ENCODE data around the genes MAGEA8 and HSFX4.

DNA sequence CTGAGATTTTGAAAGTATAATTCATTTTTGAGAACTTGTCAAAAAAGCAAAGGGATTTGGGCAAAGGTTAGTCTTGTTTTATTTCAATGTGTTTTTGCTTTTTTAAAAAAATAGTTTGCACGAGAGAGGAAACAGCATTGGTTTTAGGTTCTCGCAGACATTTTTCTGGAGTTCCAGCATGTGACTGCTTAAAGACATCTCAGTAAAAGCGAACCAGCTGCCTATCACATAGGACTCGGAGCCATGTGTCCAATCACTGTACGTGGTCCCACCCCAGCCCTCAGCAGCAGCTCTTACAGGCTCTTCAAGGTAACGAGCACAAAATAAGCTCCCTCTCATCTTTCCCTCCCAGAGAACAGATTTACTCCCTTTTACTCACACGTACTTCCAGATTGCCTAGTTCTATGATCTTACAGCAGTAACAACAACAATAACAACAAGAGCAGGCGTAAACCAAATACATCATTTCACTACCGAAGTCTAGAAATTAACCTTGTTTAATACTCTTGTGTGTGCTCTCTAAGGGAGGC, 68.7 kb downstream of the MCF2 start:
- RRBS: no CpG with 5 or more reads among the region's 9 CpGs
CAGE:
- cytosol, long polyA plus RNA: no peak
- long polyA plus RNA: no peak
- nucleus, long polyA plus RNA: no peak

DNA sequence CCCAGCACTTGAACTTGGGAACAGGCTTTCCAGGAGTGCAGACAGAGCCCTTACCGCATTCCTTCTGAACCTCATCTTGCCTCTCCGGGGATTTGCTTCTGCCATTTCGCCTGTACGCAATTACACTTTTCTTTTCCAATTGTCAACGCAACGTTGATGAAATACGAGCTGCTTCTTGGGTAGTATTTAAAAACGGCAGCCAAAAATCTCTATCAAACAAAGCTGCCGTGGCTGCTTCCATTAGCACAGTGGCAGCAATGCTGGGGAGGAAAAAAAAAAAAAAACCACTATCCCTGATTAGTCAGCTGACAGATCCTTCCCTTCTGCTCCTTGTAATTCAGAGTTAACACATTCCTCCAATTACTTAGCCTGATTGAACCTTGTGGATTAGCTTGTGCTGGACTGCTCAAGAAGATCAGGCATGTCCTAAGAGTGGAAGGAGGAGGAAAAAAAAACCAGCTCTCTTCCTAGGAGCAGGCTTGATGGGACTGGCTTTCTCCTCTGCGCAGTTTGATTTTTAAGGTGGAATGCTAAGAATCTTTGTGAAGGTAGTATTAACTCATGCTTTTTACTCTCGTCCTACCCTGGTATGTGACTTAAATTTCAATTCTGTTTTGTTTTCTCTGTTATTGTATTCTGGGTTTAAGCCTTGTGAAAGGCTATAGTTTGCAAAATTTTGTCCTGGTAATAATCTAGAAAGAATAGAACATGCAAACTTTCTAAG, 65.4 kb downstream of the MCF2 start:
- RRBS: no CpG with 5 or more reads among the region's 11 CpGs
CAGE:
- cytosol, long polyA plus RNA: no peak
- long polyA plus RNA: no peak
- nucleus, long polyA plus RNA: no peak

GRCh38 chrX:139796119-139796480, 88.1 kb upstream of the MCF2 start:
- RRBS: no CpG with 5 or more reads among the region's 3 CpGs
CAGE:
- cytosol, long polyA plus RNA: no peak
- long polyA plus RNA: no peak
- nucleus, long polyA plus RNA: no peak

- RRBS: no CpG with 5 or more reads among the region's 29 CpGs
CAGE:
- cytosol, long polyA plus RNA: no peak
- long polyA plus RNA: no peak
- nucleus, long polyA plus RNA: no peak
Measured at GRCh38 chrX:140507931-140508329, 3.1 kb upstream of the SOX3 start.

DNA sequence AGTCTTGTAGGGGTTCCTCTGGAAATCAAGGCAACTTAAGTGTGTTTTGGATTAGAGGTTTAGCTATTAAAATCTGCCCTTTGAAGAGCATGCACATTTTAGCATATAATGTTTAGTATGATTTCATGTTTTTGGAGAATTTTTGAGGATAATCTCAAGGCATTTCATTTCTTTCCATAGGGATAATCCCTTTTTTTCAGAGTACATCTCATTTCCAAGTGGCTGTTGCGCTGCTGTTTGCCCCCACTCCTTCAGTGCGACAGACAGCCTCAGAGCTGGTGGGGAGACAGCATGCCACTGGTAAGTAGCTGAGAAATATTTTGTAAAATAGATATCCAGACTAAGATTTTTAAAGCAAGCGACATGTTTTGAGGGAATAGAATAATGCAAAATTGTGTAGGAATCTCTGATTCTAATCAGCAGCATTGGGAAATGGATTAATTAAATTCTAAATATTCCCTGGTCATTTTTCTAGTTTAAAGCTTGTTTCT, 204.7 kb upstream of the SOX3 start:
- RRBS: no CpG with 5 or more reads among the region's 3 CpGs
CAGE:
- cytosol, long polyA plus RNA: no peak
- long polyA plus RNA: no peak
- nucleus, long polyA plus RNA: no peak

GRCh38 chrX:140783651-140784557, 218.5 kb upstream of the SPANXB1 start:
- RRBS: no CpG with 5 or more reads among the region's 20 CpGs
CAGE:
- cytosol, long polyA plus RNA: no peak
- long polyA plus RNA: no peak
- nucleus, long polyA plus RNA: no peak

GRCh38 chrX:142703225-142703524, 322.6 kb upstream of the SPANXN4 start:
- RRBS: no CpG with 5 or more reads among the region's 1 CpG
CAGE:
- cytosol, long polyA plus RNA: no peak
- long polyA plus RNA: no peak
- nucleus, long polyA plus RNA: no peak

- RRBS: no CpG with 5 or more reads among the region's 5 CpGs
CAGE:
- cytosol, long polyA plus RNA: no peak
- long polyA plus RNA: no peak
- nucleus, long polyA plus RNA: no peak
Measured at GRCh38 chrX:147945250-147945806, 33.6 kb downstream of the FMR1 start.

GRCh38 chrX:147953094-147953735, 27.9 kb upstream of the FMR1NB start:
- RRBS: no CpG with 5 or more reads among the region's 3 CpGs
CAGE:
- cytosol, long polyA plus RNA: no peak
- long polyA plus RNA: no peak
- nucleus, long polyA plus RNA: no peak

GRCh38 chrX:148577283-148577684, 76.9 kb downstream of the AFF2 start:
- RRBS: no CpG with 5 or more reads among the region's 6 CpGs
CAGE:
- cytosol, long polyA plus RNA: no peak
- long polyA plus RNA: no peak
- nucleus, long polyA plus RNA: no peak

GRCh38 chrX:149514122-149514615, 9.1 kb upstream of the IDS start:
- RRBS: no CpG with 5 or more reads among the region's 6 CpGs
CAGE:
- cytosol, long polyA plus RNA: no peak
- long polyA plus RNA: no peak
- nucleus, long polyA plus RNA: no peak

DNA sequence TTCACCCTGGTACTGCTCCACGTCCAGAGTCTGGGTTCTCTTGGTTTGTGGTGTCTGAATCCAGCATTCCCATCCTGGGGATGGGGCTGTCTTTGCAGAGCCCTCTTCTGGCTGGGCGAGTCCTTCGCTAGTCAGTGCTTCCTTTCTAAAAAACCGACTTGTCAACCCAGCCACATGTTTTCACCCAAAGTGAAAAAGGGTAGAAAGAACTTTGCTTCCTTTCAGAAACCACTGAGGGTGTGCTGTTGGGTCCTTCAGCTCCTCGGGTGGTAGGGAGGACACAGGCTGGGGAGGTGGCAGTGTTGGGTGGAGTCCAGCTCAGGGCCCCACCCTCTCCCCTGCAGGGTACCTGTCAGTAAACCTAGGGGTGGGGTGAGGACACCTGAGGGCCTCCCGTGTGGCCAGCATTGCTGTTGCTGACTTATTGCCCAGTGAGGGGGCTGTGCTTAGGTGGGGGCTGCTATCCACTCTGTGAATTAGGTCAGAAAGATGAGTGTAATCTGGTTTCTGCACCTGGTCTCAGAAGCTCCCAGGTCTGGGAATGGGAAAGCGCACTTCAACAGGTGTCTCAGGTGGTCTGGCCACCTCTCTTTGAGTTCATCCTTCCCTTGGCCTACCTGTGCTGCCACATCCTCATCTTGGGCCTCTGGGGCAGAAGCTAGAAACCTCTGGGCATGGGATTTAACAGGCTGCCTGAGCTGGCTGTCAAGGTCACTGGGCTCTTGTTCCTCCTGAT, 14.7 kb upstream of the EOLA1 start:
- RRBS: no CpG with 5 or more reads among the region's 7 CpGs
CAGE:
- cytosol, long polyA plus RNA: no peak
- long polyA plus RNA: no peak
- nucleus, long polyA plus RNA: no peak

- RRBS: no CpG with 5 or more reads among the region's 23 CpGs
CAGE:
- cytosol, long polyA plus RNA: no peak
- long polyA plus RNA: no peak
- nucleus, long polyA plus RNA: no peak
Measured at GRCh38 chrX:149880831-149881622, at the start of gene MAGEA8. Gene MAGEA8, plus strand, starts transcription at chrX:149881183.

DNA sequence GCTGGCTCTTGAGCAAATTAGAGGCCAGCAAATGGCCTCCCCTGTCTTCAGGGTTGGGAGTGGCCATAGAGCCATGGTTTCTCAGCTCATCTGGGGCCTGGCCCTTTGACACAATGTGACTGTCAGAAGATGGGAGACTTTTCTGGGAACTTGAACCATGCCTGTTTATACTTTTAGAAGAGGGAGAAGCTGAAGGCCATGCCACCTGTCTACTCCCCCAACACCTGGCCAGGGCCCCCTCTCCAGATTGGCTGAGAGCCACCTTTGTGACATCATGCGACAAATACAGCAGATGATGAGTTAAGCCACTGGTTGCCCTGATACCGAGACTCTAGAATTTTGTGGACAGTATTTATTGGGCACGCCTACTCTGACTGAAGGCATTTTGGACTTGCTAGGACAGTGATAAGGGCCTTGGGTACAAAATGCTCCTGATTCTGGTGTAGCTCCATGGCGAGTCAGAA, at the start of gene HSFX4:
HSFX4 (plus strand) TSS at position 379 of the 464 bp plus-strand sequence.
- RRBS: no CpG with 5 or more reads among the region's 4 CpGs
CAGE:
- cytosol, long polyA plus RNA: no peak
- long polyA plus RNA: no peak
- nucleus, long polyA plus RNA: no peak

DNA sequence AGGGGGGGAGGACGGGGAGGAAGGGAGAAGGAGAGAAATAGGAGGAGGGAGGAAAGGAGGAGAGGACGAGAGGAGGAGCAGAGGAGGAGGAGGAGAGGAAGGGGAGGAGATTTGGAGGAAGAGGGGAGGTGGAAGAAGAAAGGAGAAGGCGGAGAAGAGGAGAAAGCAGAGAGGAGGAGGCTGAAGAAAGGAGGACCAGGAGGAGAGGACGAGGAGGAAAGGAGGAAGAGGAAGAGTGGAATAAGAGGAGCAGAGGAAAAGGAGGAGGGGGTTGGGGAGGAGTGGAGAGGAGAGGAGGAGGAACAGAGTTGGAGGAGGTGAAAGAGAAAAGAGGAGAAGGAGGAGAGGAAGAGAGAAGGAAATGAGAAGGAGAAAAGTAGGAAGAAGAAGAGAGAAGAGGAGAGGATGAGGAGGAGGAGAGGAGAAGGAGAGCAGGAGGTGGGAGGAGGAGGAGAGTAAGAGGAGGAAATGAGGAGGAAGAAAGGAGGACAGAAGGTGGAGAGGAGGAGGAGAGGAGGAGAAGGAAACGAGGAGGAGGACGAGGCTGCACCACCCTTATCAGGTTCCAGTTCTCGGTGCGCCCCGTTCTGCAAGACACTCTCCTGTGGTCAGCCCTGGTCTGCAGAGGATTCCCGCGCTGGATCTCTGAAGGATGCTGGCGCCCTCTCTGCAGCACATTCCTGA, 6.6 kb upstream of the EOLA2 start:
- RRBS: no CpG with 5 or more reads among the region's 12 CpGs
CAGE:
- cytosol, long polyA plus RNA: no peak
- long polyA plus RNA: no peak
- nucleus, long polyA plus RNA: no peak

DNA sequence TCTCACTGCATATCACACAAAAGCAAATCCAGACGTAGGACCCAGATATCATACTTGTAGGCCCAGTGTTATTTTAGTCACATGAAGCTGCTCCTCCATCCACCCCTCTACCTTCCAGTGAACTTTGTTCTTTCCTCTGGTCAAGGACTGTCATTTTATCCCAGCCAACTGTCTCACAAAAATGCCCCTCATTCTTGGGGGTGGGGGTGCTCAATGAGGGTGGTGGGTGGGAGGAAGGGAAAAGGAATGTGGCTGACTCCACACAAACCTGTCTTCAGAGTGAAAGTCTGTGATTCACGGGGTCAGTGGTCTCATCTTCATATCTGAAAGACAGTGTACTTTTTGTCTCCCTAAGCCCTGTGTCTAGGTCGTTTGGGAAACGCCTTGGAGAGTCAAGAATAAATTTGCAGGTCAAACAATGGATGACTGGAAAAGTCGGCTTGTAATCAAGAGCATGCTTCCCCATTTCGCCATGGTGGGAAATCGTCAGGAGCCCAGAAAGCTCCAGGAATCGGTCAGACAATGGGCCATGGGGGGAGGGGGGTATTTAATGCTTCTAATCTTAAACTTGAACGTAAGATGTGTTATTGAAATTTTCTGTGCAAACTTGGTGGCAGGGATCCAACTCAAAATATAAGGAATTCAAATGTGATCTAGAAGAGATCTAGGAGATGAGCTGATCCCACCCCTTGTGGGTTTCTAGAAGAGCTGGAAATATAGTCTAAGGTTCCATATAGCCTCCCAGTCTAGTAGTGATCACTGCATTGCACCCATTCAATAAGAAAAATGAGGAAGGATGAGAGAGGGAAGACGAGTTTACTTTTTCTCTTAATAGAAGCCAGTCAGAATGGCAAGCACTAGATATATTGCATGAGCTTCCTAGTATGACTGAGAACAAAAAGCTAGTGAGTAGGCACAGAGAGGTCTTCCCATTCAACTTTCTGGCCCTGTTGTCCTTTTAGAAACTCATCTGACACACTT, 82.3 kb downstream of the MAMLD1 start:
- RRBS: no CpG with 5 or more reads among the region's 10 CpGs
CAGE:
- cytosol, long polyA plus RNA: no peak
- long polyA plus RNA: no peak
- nucleus, long polyA plus RNA: no peak

DNA sequence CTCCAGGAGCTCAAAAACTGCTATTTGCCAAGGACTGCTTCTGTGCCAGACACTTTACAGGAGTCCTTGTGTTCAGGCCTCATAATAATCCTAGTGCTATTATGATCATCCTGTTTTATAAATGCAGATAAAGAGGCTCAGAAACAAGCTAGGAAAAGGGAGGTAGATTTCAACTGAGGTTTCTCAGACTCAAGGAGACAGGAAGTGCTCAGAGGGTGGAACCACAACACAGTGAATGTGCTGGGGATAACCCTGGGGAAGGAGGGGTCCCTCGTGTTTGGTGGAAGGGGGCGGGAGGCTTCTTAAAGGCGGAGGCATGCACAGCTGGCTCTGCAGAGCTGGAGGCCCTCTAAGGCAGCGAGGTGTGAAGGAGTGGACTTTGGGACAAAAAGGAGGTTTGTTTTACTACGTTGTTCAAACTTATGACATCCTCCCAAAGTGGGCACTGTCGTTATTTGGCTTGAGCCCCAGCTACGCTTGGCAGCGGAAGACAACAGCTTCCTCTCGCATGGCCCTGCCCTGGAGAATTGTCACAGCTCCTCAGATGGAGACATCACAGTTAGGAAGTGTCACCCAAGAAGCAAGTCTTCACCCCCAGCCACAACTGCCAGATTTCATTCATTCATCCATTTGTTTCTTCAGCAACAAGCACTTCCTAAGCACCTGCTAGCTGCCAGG, 21.7 kb upstream of the MTM1 start:
- RRBS: no CpG with 5 or more reads among the region's 9 CpGs
CAGE:
- cytosol, long polyA plus RNA: no peak
- long polyA plus RNA: no peak
- nucleus, long polyA plus RNA: no peak

DNA sequence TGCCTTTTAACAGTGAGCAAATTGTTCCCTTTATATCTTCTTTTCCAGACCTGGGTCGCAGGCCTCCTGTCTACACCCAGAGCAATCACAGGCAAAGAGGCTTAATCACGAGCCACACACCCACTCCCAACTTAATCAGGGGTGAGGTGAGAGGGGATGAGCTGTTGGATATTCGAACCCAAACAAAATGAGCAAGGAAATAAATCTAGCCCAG, 755 bp upstream of the MTMR1 start:
- RRBS: no CpG with 5 or more reads among the region's 3 CpGs
CAGE:
- cytosol, long polyA plus RNA: no peak
- long polyA plus RNA: no peak
- nucleus, long polyA plus RNA: no peak

- RRBS: no CpG with 5 or more reads among the region's 8 CpGs
CAGE:
- cytosol, long polyA plus RNA: no peak
- long polyA plus RNA: no peak
- nucleus, long polyA plus RNA: no peak
Measured at GRCh38 chrX:150694201-150694607, 1.0 kb downstream of the MTMR1 start.

- RRBS: no CpG with 5 or more reads among the region's 1 CpG
CAGE:
- cytosol, long polyA plus RNA: no peak
- long polyA plus RNA: no peak
- nucleus, long polyA plus RNA: no peak
Measured at GRCh38 chrX:150699084-150699327, 5.8 kb downstream of the MTMR1 start.